Measurements from ENCODE around the gene AOX1.

DNA sequence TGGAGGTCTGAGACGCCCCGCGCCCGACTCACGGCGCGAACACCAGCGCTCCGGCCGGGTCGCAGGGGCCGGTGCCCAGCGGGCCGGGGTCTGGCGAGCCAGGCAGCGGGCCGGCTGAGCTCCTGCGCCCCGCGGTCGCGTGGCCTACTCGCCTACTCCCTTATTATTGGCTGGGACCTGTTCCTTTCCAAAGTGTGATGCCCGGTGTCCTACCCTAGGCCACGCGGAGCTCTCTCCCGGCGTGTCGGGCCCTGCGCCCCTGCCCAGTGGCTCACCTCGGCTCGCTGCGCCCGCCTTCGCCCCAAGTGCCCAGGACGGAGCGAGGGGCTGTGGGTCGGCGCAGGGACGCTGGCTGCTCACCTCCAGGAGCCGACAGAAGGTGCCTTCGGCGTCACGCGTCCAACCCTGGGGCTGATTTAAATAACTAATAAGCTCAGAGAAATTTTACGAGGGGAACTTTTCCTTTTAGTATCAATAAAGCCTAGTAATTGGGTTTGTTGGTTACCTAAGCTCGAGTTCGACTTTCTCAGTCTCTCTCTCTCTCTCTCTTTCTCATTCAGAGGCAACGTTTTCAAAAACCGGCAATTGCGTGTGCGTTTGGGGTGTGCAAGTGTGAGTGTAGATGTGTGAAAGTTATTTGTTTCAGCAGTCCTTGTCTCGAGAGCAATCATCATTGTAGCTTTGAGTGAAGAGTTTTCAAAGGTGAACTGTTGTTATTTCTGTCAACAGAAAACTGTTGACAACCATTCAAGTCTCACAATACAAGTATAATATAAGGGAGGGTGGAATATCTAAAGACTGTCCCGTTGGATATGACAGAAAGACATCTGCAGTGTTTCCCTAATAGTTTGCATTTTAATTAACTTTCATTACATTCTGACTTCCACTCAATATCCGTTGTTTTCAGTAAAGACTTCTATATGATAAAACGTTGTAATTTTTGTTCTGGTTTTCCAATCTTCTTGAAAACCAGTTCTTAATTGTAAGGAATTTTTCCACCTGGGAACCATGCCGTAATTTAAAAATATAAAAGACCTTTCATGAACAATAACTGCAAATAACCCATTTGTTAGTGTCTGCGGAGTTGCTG is 7.2 kb upstream of the SATB2 start:
- PRO-cap, result no peak

- PRO-cap, result no peak
These were observed 131.9 kb upstream of the SPATS2L start for GRCh38 chr2:200174219-200175420.

GRCh38 chr2:200373932-200374461 is 67.5 kb downstream of the SPATS2L start:
- PRO-cap, result no peak

DNA sequence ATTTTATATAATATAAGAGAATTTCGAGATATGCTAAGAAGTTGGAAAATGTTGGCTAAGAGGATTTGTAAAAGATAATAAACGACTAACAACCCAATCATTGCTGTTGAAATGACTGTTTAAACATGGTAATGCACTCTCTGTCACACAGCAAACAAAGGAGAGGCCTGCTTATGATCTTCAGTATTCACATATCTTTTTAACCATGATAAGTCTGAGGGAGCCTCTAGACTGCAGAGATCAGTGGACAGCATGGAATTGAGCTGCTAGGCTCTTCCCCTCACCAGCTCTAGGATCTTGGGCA is 2.7 kb downstream of the KCTD18 start:
- PRO-cap, result no peak

DNA sequence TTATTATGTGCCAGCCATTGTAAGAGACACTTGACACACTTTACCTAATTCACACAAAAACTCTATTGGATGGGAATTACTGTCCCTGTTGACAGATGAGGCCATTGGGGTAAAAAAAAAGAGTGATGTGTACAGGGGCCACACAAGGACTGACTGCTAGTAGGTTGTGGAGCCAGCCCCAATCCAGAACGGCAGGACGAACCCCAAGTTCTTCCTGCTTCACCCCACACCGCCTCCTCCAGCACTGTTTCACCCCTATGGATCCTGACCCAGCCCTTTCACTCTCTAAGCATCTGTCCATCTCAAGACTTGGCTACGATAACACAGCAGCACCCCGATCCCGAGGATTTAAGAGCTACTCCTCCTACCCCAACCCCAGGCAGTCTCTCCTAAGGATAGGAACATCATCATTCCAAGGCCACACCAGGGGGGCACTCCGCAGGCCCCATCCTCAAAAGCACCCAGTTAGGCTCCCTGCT is 739 bp downstream of the KCTD18 start:
- PRO-cap, result no peak

- PRO-cap, result unidirectional peak, plus-strand start at chr2:200585956; unidirectional peak, plus-strand start at chr2:200586060; bidirectional peak, plus-strand start at chr2:200586060, minus-strand start at chr2:200586080
These were observed at the start of gene AOX1 for GRCh38 chr2:200585637-200586465. Gene AOX1 (plus strand): TSS chr2:200586014.

DNA sequence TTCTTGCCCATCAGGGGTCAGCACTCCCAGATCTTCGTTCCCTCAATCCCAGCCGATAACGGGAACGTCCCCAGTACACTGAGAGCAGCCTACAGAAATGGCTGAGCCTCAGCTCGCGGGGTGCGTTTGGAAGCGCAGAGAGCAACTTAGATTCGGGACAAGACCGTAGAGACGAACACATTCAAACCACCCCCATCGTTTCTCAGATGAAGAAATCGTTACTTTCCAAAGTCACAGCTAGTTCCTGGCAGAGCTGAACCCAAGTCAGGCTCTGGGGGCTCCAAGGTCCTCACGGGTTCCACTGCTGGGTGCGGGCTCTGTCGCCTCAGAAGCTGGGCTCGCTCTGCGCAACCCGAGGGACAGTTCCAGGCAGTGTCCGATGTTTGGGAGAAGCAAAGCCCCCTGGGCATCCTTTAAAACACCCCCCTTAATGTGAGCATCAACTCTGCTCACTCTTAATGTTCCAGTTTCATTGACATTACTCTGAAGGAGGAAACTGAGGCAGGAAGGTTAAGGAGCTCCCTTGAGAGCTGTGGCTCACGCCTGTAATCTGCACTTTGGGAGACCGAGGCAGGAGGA is 741 bp downstream of the AOX1 start:
- PRO-cap, result no peak

DNA sequence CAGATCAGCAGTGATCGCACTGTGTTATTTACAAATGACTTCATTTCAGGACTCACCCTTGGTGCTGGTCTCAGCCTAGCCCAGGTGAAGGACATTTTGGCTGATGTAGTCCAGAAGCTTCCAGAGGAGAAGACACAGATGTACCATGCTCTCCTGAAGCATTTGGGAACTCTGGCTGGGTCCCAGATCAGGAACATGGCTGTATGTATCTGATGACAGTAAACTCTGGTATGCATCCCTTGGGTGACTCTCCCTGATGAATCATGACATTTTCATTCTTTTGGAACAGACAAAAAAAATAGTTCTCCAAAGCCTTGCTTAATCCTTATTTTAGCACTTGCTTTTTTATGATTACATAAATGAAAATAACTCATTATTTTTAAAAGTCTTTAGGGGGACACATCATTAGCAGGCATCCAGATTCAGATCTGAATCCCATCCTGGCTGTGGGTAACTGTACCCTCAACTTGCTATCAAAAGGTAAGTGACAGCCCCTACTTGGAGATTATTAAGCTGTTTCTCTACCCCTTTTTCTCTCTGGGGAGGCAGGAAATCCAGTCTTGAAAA is 23.2 kb downstream of the AOX1 start:
- PRO-cap, result no peak

DNA sequence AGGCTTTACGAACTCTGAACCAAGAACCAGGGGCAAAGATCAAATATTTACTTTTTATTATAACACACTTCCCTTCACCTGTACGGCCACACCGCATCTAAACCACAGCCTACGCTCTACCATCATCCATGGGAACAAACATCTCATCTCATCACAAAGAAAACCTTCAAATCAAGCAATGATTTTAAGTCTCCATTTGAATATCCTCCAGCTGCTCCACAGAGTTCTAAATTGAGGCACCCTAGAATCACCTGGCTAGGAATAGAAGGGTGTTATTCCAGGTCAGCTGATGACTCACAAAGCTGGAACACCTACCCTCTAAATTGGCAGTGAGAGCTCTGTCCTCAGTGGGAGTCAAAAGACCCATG is 45.6 kb upstream of the BZW1 start:
- PRO-cap, result no peak

DNA sequence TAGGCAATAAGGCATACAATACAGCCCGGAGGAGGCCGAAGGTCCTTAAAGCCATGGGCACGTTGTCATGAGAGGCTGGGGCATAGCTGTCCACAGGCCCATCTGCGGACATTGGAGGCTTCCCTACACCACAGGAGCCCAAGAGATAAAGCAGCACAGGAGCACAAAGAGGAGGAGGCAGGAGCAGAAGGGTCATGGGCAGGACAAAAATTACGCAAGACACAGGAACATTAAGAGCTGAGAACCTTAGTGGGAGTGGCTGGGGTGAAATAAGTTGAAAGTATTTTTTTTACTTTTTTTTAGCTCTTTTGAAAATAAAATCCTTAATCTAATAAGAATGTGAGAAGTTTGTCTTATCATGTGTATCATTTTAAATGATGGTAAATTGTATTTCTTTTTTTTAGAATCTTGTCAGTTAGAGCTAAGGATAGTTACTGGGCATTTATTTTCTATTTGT is 16.5 kb upstream of the BZW1 start:
- PRO-cap, result no peak

DNA sequence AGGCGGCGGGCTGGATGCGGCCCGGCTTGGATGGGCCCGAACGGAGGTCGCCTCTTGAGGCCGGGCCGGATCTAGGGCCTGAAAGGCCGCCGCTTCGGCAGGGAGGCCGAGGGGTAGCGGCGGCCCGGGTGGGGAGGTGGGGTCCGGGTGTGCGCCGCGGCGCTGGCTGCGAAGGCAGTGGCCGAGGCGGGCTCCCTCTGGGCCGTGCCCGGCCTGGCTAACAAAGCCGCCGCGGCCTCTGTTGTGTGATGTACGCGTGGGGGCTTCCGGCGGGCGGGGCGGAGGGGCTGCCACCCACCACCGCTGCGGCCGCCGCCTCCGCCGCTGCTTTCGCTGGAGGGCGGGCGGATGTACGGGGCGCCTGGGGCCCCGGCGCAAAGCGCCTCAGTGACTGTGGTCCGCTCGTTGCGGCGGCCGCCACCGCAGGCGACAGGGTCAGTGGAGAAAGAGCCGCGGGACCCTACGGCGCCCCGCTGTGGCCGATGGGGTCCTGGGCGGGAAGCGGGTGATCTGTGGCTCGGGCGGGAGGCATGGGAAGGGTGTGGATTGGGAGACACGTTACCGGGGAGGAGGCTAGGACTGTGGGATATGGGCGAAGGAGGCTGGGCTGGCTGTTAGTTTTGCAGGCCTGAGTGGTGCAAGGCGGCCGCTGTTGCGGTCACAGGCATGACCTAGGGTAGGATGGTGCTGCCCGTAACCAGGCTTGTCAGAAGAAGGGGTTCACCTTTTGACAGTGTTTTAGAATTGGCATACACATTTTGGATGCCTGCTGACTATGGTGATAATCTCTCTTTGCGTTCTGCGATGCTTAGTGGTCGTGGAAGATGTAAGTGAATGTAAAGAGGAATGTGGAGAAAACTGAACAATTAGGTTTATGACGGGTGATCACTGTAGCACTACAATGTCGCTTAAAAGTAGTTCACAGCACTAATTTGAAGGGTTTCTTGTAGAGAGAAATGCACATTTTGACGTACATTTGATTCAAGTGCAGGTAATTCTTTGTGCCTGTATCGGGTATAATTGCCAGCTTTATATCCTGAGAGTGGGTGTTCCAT is 677 bp downstream of the BZW1 start:
- PRO-cap, result bidirectional peak, plus-strand start at position 617 of the sequence, minus-strand start at position 437 of the sequence

- PRO-cap, result no peak
These were observed 8.7 kb downstream of the BZW1 start for GRCh38 chr2:200820207-200821105.

- PRO-cap, result no peak
These were observed 15.5 kb downstream of the BZW1 start for GRCh38 chr2:200826898-200828013.

DNA sequence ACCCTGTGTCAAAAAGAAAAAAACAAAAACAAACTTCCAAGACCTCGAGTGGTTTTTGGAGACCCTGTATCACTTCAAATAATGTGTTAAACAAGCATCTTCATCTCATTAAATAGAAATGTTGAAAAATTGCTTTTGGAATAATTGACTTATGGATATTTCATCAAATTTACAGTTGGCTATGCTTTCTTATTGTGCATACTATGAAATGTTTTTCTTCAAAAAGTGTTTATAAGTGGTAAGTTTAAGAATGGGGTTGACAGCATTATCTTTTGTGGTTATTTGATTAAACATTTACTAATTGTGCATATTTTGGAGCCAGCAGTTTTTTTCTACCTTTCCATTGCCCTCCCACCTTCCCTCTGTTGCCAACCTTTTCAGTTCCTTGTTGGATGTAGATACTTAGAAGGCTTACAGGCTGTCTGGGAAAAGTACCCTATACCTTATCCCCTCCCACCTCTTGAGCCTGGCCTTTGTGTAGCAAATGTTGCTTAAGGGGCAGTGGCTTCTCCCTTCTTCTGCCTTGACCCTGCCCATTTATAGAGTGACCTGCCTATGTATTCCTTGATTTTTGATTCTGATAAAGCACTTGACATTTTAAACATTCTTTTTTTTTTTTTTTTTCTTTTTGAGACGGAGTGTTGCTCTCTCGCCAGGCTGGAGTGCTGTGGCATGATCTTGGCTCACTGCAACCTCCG is 1.3 kb downstream of the NIF3L1 start:
- PRO-cap, result no peak

GRCh38 chr2:200944562-200945118 is 18.8 kb downstream of the ORC2 start:
- PRO-cap, result no peak

GRCh38 chr2:201117973-201118145 is 1.9 kb downstream of the CFLAR start:
- PRO-cap, result no peak

GRCh38 chr2:201121170-201121774 is 5.3 kb downstream of the CFLAR start:
- PRO-cap, result no peak

GRCh38 chr2:201137852-201138491 is 22.0 kb downstream of the CFLAR start:
- PRO-cap, result no peak

- PRO-cap, result no peak
These were observed 13.9 kb upstream of the CASP10 start for GRCh38 chr2:201169018-201169533.

DNA sequence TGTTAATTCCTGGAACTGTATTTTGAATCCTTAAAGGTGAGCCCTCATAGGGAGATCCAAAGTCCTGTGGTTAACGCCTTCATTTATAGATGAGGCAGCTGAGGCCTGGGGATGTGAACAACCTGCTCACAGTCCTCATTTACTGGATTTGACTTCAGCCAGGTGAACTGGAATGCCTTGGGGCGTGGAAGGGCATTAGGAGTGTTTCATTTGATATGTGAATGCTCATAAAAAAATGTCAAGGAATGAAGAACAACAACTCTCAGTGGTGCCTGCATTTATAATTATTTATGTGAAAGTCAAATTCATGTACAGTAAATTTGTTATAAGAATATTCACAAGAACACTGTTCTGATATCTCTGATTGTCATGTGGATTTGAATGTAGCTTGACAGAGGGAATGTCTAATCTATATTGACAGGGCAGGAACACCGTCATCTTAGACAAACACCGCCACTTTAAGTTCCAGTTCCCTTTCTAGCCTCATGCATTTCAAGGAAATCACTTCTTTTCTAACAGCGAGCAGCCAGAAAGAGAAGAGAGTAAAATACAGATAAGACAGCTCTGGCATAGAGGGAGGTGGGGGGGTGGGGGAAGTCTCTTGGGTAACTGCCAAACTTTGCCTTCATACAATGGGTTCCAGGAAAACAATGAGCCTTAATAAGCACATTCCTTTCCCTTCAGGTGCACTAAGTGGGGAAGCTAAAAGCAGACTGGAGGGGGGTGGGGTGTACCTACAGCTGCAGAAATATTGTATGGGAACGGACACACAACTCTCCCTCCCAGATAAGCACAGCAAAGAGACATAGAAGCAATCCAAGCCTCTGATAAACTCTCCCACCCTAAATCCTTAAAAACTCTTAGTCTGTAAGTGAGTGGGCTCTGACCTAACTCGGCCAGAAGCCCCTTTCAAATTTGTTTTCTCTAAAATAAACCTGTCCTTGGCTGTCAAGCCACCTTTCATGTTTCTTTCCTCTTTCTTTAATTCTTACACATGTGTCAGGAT is 37.1 kb downstream of the CASP10 start:
- PRO-cap, result no peak

All from paraaortic lymph node (tissue), 1 donor.